ENCODE results near the genes HNRNPA0 and MYOT.

- PRO-cap = no peak
Observed at GRCh38 chr5:135951522-135952244, 3.1 kb downstream of the LECT2 start.

GRCh38 chr5:136018744-136019224 lies 10.0 kb upstream of the TGFBI start:
- PRO-cap = no peak

GRCh38 chr5:136036707-136038122 lies 8.4 kb downstream of the TGFBI start:
- PRO-cap = bidirectional peak, plus-strand start at chr5:136037129, minus-strand start at chr5:136037117; unidirectional peak, plus-strand start at chr5:136037562

DNA sequence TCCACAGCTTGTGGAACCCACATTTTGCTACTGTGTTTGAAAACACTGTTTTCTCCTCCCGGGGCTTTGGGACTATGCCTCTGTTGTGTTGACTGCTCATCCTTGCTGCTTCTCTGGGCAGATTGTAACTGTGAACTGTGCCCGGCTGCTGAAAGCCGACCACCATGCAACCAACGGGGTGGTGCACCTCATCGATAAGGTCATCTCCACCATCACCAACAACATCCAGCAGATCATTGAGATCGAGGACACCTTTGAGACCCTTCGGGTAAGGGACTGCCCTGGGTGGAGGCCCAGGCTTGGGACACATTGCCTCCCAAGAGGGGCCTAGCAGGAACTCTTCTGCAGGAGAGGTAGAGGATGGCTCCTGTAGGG lies 18.4 kb downstream of the TGFBI start:
- PRO-cap = no peak

GRCh38 chr5:136055361-136055885 lies 26.6 kb downstream of the TGFBI start:
- PRO-cap = no peak

- PRO-cap = no peak
Observed at GRCh38 chr5:137666128-137666597, 69.7 kb downstream of the KLHL3 start.

DNA sequence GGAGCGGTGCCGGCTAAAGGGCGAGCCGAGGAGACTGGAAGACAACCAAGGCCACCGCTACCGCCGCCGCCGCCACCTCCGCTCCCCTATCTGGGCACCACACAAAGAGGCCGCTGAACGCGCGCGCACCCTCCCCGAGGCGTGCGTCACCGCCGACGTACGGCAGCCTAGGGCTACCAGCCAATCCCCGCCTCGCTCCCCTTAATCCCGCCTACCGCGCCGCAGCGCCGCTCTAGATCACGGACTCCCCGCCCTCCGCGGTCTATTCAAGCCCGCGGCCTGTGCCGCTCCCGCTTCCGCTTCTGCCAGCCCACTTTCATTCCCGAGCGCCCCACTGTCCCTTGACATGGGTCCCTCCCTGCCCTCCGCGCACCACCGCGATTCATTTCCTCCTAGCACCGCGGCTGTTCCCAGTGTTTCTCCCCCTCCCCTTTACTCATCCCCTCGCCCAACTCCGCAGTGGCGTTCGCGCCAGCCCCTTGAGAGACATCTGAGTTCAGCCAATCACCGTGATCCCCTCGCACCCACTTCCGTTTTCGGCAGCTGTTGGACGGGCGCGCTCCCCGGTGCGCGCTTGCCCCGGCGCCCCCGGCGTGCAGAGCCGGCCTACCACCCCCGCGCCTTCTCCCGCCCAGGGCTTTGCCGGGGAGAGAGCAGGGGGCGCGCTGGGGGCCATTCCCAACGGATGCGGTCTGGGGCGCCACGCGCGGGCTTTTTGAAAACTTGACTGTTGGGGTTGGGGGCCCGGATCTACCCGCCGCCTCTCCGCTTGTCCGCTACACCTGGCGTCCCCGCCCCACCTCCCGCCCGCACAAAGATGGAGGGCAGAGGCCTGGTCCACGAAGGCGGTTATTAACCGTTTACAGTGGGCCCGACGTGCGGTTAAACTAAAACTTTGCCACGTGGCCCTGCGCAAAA lies at the start of gene HNRNPA0:
HNRNPA0 (minus strand) TSS at position 109 of the 918 bp plus-strand sequence.
- PRO-cap = bidirectional peak, plus-strand start at position 265 of the sequence, minus-strand start at position 88 of the sequence; bidirectional peak, plus-strand start at position 539 of the sequence, minus-strand start at position 434 of the sequence

- PRO-cap = no peak
Observed at GRCh38 chr5:137847643-137848282, 19.9 kb upstream of the MYOT start.

DNA sequence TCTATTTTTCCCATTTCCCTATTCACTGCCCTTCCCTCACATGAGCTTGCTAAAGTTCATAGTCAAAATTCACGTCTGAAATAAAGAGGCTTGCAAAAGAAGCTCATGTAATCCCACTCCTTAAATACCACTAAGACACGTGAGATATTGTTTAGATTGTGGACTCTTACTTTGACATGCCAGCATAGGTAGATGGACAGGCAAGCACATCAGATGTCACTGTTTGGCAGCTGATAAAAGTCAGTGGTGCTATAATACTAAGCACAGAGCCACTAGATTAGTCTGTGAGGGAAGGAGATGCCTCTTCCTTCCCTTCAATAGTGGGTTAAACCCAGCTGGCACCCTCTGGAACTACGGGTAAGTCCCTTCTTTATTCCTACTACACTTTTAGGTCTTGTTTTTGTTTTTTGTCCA lies at the start of gene MYOT:
MYOT (plus strand) TSS at position 264 of the 414 bp plus-strand sequence.
- PRO-cap = no peak

- PRO-cap = no peak
Observed at GRCh38 chr5:138179627-138179909, 656 bp downstream of the KIF20A start.

DNA sequence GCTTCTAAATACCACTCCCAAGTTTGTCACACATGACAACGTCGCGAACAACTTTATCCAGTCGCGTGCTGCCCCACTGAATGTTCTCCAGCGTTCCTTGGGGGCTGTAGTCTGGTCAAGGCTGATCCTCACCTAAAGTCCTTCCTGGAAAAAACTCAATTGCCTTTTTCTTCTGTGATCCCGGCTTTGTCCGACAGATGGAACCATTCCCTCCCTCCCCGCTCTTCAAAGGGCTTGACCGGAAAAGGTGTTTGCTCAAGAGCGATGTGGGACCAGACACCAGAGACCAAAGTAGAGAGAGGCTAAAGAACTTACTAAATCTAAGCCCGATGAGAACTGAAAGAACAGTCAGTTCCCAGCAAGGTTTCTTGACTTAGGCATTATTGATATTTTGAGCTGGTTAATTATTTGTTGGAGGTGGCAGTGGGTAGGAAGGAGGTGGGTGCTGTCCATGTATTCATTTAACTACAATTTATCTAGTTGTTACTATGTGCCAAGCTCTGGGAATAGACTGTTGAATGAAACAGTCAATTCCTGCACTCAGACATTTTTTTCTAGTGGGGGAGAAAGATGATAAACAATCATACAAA lies 9.7 kb upstream of the CDC23 start:
- PRO-cap = no peak

DNA sequence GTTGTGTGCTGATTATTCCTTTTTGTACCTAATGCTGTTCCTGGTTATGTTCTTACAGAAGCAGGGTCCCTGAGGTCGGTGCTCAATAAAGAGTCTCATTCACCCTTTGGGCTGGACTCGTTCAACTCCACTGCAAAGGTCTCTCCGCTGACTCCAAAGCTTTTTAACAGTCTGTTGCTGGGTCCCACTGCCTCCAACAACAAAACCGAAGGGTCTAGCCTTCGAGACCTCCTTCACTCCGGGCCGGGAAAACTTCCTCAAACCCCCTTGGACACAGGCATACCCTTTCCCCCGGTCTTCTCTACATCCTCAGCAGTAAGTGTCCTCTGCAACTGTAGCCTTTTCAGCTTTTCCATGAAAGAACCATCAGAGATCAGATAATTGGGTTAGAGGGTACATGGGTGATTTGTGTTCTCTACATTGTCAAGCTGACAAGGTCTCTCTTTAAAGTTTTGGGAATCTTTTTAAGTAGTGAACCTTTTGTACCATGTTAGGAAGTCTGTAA lies 18.2 kb upstream of the REEP2 start:
- PRO-cap = no peak

DNA sequence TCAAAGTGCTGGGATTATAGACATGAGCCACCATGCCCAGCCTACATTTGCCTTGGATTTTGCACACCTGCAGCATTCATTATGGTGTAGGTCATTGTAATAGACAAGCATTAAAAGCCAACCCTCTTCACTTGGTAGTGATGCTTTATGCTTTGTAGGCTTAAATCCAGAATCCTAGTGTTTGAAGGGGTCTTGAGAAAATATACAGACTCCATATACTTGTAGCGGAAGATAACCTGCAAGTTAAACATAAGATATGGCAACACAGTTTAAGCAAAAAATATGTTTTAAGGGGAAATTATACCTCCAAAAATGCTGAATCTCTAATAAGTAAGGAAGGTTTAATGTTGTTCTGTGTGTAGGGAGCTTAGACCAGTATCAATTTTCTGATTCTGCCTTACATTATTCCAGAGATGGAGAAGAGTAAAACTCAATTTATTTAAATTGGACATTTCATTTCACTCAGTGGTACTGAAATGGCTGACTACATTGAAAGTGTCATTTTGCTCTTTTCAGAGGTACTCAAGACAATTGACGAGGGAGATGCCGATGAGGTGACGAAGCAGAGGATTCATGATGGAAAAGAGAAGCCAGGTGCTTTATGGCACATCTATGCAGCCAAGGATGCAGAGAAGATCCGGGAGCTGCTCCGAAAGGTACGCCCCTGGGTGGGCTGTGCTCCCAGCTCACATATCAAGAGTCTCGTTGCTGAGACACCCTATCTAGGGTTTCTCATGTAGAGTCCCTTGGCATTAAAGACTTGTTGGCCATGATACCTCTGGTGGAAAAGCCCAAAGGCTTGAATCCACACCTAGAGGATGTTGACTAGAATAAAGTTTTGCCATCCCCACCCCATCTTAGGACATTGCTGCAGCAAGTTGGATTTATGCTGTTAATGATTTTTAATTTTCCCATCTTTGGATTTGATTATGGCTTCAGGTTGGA lies 9.3 kb upstream of the REEP2 start:
- PRO-cap = no peak

- PRO-cap = unidirectional peak, plus-strand start at chr5:138467345
Observed at GRCh38 chr5:138467271-138467573, 1.9 kb downstream of the EGR1 start.

DNA sequence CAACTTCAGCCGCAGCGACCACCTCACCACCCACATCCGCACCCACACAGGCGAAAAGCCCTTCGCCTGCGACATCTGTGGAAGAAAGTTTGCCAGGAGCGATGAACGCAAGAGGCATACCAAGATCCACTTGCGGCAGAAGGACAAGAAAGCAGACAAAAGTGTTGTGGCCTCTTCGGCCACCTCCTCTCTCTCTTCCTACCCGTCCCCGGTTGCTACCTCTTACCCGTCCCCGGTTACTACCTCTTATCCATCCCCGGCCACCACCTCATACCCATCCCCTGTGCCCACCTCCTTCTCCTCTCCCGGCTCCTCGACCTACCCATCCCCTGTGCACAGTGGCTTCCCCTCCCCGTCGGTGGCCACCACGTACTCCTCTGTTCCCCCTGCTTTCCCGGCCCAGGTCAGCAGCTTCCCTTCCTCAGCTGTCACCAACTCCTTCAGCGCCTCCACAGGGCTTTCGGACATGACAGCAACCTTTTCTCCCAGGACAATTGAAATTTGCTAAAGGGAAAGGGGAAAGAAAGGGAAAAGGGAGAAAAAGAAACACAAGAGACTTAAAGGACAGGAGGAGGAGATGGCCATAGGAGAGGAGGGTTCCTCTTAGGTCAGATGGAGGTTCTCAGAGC lies 2.4 kb downstream of the EGR1 start:
- PRO-cap = no peak

DNA sequence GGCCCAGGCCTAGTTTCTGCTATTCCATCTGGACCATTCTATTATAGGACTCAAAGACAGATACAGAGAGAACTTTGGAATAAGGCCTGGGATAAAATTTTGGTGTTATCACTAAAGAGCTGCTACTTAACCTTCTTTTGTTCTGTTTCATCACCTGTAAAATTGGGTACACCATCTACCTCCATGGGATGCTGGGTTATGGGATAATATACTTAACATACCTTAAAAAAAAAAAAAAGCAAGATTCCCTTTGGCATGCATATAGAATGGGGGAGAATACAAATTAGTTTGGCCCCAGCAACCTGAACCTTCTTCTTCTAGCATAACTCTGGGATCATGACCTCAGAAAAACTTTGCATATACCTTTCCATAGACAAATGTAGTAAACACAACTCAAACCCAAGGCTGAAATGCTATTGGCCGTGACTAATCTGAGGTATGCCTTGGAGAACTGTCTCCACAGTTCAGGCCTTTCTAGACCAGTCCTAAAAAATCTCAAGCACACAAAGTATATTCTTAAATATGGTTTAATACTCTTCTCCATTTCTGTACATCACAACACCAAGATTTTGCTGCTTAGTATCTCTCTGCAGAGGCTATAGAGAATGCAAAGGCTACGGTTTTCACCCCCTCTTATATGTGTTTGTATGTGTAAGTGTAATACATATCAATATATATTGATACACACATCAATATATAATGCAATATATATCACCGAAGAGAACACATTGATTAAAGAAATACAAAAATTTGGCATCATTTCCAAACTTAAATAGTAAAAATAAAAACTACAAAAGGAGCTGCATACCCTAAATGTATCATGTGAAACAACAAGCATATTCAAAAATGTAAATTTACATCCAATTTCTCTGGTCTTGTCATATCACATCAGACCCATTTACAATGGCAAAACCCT lies 37.2 kb downstream of the ETF1 start:
- PRO-cap = no peak

- PRO-cap = unidirectional peak, plus-strand start at chr5:138542262; unidirectional peak, plus-strand start at chr5:138542283
Observed at GRCh38 chr5:138541752-138542575, 1.1 kb downstream of the ETF1 start.

- PRO-cap = no peak
Observed at GRCh38 chr5:138551481-138552283, 8.6 kb upstream of the ETF1 start.

GRCh38 chr5:138566460-138567149 lies 8.6 kb downstream of the HSPA9 start:
- PRO-cap = no peak

GRCh38 chr5:138766138-138766765 lies 13.0 kb downstream of the CTNNA1 start:
- PRO-cap = no peak